Prostate gland (tissue), 2 donors: Measurements from ENCODE around the genes LENEP, DCST1, DAP3, GON4L and ARHGEF2.

- PRO-cap: unidirectional peak, plus-strand start at chr1:154975531; bidirectional peak, plus-strand start at chr1:154975821, minus-strand start at chr1:154975761
- RAMPAGE, long total RNA, 2 experiments: no peak in any of the 2 experiments
Observed at GRCh38 chr1:154975383-154976457, 1.2 kb downstream of the CKS1B start.

DNA sequence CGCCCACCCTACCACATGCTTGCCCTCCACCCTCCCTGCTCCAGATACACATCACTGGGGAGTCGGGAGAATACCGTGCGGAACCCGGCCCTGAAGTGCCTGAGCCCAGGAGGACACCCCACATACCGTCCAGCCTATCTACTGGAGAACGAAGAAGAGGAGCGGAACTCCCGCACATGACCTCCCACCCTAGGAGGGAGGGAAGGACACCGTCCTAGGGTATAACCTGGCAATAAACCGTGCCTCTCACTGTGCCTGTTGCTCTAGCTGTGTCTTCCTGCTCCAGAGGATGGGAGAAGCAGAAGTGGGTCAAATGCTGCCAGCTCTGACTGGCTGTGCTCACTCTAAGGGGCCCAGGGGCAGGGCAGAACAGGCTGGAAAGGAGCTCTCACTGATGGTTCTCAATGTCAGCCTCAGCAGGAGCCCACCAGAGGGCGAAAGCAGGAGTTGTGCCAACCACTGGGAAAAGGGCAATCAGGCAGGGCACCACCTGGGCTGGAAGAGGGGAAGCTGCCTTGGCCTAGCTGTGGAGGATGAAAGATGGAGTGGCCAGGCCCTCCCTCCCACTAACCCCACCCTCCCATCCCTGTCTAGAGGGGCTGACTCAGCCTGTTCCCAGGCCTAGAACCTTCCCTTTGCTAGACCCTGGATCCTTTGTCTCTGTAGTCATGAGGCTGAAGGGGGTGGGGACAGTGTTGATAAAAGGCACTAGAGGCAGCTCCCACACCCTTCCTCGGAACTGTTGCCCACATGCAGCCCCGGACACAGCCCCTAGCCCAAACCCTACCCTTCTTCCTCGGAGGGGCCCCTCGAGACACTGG is at the start of gene LENEP:
Gene LENEP (plus strand): TSS at position 729 of the 821 bp plus-strand sequence.
- PRO-cap: no peak
- RAMPAGE, long total RNA, 2 experiments: no peak in any of the 2 experiments

GRCh38 chr1:155007841-155008242 is 5.2 kb downstream of the ZBTB7B start:
- PRO-cap: no peak
- RAMPAGE, long total RNA, 2 experiments: no peak in any of the 2 experiments

DNA sequence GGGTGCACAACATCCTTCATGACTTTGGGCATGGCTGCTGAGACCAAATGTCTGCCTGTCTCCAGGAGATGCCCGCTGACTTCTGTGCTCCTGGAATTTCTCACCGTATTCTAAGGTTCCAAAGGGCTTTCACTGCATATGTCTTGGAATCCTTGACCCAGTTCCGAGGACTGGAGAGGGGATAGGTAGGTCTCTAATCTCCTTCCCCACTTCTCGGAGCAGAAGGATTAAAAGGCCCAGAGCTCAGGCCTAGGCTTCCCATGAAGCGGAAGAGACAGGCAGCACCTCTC is at the start of gene DCST1:
Gene DCST1 (plus strand): TSS at position 155 of the 290 bp plus-strand sequence.
- PRO-cap: no peak
- RAMPAGE, long total RNA, 2 experiments: no peak in any of the 2 experiments

DNA sequence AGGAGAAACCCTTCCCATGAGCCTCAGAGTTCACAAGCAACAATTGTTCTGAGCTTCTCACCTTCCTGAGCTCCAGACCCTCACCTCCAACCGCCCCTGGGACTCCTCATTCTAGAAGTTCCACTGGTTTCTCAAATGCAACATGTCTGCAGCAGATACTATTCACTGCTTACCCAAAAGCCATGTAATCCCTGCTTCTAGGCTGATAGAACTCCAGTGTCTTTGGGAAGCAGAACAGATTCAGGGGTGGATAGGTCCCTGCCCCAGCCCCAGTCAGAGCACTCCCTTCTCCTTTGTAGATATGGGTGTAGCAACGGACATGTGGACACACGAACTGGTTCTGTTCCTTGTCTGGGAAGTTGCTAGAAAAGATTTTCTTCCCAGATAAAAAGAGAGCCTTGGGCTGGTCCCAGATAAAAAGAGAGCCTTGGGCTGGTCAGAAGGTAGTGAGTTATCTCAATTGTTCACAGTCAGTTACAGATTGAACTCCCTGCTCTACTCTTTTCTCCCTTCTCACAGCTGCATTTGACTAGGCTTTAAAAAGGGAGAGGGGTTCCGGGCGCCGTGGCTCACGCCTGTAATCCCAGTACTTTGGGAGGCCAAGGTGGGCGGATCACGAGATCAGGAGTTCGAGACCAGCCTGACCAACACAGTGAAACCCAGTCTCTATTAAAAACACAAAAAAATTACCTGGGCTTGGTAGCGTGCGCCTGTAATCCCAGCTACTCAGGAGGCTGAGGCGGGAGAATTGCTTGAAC is 7.4 kb upstream of the EFNA1 start:
- PRO-cap: bidirectional peak, plus-strand start at position 416 of the sequence, minus-strand start at position 275 of the sequence
- RAMPAGE, long total RNA, 2 experiments: no peak in any of the 2 experiments

DNA sequence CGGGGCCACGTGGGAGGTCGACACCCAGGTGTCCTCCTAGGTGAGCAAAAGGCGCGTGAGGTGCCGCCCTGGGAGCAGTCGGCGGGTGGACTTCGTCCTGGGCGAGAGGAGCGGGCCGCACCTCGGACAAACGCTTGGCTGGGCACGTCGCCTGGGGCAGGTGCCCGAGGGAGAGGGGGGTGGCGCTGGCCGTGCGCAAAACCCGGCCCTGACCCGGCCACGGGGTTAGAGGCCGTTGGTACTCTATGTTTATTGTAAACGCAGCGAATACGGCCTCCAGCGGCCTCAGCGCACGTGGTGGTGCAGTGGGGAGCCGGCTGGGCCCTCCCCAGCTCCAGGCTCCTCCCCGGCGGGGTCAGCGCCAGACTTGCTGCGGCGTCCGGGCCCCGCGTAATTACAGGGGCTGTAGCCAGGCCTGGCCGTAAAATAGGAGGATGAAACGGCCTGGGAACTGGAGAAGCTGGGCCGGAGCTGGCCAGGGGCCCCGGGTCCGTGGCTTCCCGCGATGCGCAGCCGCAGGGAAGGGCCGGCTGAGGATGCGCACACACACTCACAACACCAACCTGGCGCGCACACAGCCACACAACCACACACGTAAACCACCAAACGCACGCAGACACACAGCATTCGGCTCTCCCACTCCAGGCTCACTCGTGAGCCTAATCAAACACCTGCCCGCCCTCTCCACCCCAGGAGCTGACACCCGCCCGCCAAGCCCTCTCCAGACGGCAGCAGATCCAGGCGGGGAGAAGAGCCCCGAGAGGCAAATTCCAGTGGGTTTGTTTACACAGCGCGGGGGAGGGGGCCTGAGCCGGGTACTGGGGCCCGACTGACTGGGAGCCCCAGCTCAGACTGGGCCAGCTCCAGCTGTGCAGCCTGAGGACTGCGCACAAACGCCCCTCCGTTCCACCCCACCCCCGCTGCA is 1.5 kb upstream of the EFNA1 start:
- PRO-cap: unidirectional peak, plus-strand start at position 77 of the sequence; bidirectional peak, plus-strand start at position 364 of the sequence, minus-strand start at position 299 of the sequence; bidirectional peak, plus-strand start at position 724 of the sequence, minus-strand start at position 653 of the sequence
- RAMPAGE, long total RNA, 2 experiments: no peak in any of the 2 experiments

GRCh38 chr1:155174093-155175198 is 797 bp downstream of the TRIM46 start:
- PRO-cap: no peak
- RAMPAGE, long total RNA, 2 experiments: no peak in any of the 2 experiments

GRCh38 chr1:155191722-155192644 is 15.7 kb downstream of the THBS3 start:
- PRO-cap: no peak
- RAMPAGE, long total RNA, 2 experiments: no peak in any of the 2 experiments

- PRO-cap: no peak
- RAMPAGE, long total RNA, 2 experiments: no peak in any of the 2 experiments
Observed at GRCh38 chr1:155201324-155201818, 6.3 kb downstream of the THBS3 start.

DNA sequence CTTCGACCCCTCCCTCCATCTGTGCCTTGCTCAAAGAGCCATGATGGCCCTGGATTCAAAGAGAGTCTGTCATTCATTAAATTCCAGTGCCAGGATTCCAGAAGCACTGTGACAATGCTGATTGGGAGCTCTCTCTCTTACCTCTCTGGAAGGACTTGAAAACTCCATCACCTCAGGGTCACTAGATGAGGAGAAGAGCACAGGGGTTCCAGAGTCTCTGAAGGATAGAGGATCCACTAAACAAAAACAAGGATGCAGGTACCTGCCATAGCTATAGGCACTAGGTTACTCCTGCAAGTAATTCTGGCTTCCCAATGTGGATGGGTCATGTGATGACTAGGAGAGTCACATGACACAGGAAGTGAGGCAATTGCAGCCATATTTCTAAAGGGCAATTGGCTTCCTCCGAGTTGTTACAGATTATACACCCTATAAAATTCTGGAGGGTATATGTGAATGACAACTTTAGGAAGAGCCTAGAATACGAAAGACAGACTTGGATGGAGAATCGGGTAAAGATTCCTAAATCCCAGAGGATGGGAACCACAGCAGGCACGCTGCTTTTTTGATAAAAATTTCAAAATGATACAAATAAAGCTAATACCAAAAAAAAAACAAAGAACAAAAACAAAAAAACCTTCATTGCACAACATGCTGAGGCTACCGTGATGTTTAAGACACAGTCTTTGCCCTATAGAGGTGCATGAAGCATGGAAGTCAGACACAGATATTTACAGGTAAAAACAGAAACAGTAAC is 10.4 kb downstream of the MTX1 start:
- PRO-cap: no peak
- RAMPAGE, long total RNA, 2 experiments: start-site peak on the minus strand in 1 of 2 experiments, centred at position 309 of the sequence, 9 reads per replicate

DNA sequence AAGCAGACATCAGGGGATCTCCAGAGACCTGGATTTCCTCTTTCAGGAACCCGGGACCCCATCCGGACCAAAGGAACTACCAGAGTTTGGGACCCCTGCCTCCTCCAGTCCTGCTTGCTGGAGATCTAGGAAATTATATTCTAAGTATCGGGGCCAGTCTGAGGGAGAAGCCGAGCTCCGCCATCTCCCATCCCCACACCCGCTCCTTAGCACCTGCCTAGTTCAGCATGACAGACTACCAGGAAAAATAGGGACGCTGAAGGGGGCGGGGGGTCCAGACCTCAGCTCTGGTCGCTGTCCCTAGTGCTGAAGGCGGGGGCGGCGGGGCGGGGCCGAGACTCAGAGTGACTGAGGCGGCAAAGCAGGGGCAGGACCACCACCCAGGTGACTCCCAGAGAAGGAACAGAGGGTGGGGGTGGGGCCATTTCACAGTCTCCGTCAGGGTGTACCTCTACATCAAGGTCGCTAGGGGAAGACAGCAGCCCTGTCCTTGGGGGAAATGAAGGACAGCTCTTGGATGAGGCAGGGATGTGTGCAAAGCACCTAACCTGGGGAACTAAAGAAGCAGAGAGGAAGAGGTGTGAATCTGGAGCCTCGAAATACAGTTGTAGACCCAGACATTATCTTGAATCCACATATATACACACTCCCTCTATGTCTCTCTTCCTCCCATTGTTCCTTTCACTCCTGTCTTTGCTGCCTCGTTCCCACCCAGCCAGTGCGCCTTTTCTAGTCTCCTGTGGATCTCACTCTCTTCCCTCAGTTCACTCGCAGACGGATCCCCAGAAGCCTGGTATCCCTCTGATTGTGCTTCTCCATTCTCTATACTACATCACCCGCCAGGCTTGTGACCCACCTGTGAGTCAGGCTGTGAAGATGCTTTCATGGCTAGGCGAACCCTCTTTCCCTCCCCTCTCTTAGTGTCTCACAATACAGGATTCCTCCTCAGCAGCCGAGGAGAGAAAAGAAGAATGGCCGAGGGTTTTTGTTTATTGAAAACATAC is 1.1 kb downstream of the HCN3 start:
- PRO-cap: no peak
- RAMPAGE, long total RNA, 2 experiments: no peak in any of the 2 experiments

DNA sequence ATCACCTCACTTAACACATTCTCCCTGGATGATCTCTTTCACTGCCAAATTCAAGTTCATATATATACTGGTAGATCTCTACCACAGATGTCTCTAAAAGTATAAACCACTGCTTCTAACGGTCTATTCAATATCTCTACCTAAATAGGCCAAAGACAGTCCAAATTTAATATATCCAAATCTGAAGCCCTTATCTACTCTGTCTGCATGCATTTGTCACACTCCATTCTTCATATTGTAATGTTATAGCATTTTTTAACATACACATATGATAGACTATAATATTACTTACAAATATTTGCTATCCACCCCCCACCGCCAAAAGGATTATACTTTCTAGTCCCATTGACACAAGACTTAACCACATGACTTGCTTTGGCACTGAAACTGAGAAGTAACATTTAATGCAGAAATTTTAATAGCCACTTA is 106.0 kb downstream of the ASH1L start:
- PRO-cap: no peak
- RAMPAGE, long total RNA, 2 experiments: no peak in any of the 2 experiments

DNA sequence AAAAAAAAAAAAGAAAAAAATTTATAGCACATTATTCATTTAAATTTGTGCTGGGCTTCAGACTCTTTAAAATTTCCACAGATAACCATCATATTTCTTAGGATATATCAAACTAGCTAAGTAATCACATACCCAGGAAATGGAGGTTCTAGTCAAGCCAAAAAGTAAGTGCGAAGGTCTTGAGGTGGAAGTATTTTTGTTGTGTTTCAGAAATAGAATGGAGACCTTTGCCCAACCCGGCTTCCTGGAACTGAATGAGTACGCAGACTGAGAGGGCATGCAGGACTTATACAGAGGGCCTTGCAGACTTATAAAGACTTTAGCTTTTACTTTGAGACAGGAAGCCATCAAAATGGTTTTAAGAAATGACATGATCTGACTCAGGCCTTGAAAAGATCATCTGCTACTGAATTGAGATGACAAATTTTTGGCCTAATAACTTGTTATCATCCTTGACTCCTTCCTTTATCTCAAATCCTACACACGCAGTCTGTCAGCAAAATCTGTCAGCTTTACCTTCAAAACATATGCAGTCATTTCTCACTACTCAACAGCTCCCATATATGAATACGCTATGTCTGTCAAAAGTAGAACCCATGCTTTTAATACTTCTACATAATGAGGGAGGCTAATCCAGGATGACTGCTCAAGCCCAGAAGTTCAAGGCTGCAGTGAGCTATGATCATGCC is 26.5 kb downstream of the ASH1L start:
- PRO-cap: no peak
- RAMPAGE, long total RNA, 2 experiments: no peak in any of the 2 experiments

GRCh38 chr1:155688885-155689226 is at the start of gene DAP3:
DAP3 (plus strand) TSS chr1:155689091.
- PRO-cap: bidirectional peak, plus-strand start at chr1:155689091, minus-strand start at chr1:155688774
- RAMPAGE, long total RNA, 2 experiments: start-site peak on the plus strand in 2 of 2 experiments, at chr1:155689070-155689126 at its widest, 198 to 568 reads per replicate

DNA sequence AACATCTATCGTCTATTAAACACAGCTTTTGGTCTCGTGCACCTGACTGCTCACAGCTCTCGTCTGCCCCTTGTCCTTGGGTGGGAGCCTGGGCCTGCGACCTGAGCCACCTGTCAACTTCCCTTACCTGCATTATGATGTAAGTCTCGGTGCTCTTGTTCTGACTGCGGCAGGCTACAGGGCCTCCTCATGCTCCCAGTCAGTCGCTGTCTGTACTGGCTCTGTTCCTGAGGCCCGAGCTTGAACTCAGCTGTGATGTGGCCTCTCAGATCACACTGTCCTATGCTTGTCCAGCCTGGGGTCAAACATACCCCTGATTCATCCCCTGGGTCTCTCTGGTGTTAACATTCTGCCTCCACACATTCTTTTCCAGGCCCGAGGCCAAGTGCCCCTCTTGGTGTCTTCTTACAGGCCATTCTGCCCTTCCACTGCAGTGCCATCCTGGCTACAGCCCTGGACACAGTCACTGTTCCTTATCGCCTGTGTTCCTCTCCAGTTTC is 59.1 kb downstream of the DAP3 start:
- PRO-cap: no peak
- RAMPAGE, long total RNA, 2 experiments: start-site peak on the plus strand in 1 of 2 experiments, centred at positions 181 to 443 of the sequence, 6 to 10 reads per replicate

GRCh38 chr1:155856726-155857944 is at the start of gene GON4L:
GON4L (minus strand) TSS chr1:155857214.
- PRO-cap: bidirectional peak, plus-strand start at chr1:155857295, minus-strand start at chr1:155857256
- RAMPAGE, long total RNA, 2 experiments: start-site peak on the minus strand in 2 of 2 experiments, at chr1:155857168-155857217 at its widest, 67 to 119 reads per replicate

DNA sequence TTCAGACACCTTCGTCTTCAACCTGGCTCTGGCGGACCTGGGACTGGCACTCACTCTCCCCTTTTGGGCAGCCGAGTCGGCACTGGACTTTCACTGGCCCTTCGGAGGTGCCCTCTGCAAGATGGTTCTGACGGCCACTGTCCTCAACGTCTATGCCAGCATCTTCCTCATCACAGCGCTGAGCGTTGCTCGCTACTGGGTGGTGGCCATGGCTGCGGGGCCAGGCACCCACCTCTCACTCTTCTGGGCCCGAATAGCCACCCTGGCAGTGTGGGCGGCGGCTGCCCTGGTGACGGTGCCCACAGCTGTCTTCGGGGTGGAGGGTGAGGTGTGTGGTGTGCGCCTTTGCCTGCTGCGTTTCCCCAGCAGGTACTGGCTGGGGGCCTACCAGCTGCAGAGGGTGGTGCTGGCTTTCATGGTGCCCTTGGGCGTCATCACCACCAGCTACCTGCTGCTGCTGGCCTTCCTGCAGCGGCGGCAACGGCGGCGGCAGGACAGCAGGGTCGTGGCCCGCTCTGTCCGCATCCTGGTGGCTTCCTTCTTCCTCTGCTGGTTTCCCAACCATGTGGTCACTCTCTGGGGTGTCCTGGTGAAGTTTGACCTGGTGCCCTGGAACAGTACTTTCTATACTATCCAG is 614 bp downstream of the RXFP4 start:
- PRO-cap: no peak
- RAMPAGE, long total RNA, 2 experiments: no peak in any of the 2 experiments

- PRO-cap: no peak
- RAMPAGE, long total RNA, 2 experiments: no peak in any of the 2 experiments
Observed at GRCh38 chr1:155973767-155974356, 4.5 kb downstream of the ARHGEF2 start.

GRCh38 chr1:155974412-155975505 is 3.6 kb downstream of the ARHGEF2 start:
- PRO-cap: no peak
- RAMPAGE, long total RNA, 2 experiments: no peak in any of the 2 experiments

DNA sequence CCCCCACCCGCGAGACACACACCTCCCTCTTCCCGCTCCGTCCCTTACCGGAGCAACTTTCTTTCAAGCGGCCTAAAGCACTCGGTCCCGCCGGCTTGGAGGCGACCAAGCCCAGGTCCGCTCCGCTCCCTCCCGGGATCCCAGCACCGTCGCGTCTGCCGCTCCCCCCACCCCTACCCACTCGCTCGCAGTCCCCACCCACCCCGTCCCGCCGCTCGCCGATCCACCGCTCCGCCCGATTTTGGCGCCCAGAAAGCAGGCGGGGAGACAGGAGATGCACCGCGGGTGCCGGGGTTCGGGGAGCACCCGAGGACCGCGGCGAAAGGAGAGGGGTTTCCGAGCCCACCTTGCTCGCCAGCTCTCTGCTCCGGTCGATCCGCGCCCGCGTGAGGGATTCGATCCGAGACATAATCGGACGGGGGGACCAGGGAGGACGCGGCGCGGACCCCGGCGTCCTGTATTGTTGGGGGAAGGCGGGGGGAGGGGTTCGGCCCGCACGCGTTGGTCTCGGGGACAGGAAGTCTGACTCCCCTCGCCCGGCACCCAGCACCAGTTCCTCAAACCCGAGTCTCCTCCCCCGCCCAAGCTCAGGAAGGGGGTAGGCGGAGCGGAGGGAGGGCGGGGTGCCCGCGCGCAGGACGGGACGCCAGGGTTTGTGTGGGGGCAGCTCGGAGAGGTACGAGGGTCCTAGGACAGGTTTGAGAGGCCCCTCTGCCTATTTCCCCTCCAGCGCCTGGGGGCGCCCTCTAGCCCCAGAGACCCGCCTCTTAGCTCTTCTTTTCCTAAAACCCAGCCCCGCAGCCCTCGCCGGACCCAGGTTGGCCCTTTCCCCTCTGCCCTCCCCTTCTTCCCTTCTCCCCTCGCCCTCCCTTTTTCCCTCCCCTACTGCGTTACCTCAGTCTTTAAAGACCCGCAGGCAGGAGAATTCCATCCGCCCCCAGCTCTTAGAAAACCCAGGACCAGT is at the start of gene ARHGEF2:
Gene ARHGEF2 (minus strand): TSS at position 529 of the 964 bp plus-strand sequence.
- PRO-cap: bidirectional peak, plus-strand start at position 251 of the sequence, minus-strand start at position 157 of the sequence; bidirectional peak, plus-strand start at position 615 of the sequence, minus-strand start at position 509 of the sequence
- RAMPAGE, long total RNA, 2 experiments: start-site peak on the minus strand in 2 of 2 experiments, centred at positions 146 to 554 of the sequence, 48 to 77 reads per replicate